SK-N-SH (cell line): ENCODE measurements around a stretch of chr1.

GRCh38 chr1:112841891-112842317 is 114.1 kb downstream of the SLC16A1 start:
- RRBS: no CpG with 5 or more reads among the region's 8 CpGs
CAGE:
- cytosol, long polyA plus RNA: no peak
- long polyA plus RNA: no peak
- nucleus, long polyA plus RNA: no peak

DNA sequence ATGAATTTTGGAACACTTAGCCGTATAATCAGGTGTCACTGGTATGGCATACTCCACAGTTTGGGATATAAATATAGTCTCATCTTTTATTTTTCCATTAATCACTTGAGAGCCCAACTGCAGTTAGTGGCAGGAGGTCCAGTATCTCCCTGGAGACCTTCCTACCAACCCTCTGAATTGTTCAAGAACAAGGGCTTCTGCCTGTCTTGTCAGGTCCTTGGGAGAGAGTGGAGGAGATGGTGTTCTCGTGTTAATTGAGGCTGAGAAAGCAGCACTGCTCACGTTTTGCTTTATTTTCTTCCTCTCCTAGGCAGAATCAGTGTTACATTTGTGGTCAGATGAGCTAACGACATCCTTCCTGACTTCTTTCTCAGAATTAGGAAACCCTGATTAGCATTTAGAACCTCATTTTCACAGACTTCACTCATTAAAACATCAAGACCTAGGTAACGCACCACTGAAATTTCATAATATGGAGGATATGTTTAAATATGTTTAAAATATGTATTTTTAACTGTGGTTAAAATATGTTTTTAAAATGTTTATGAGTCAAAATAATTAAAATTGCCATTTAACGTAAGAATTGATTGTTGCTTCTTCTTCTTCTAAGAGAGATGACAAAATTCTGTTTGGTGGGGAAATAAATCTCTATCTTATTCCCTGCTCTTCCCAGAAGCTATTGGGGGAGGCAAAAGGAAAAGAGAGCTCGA is 26.4 kb upstream of the LRIG2 start:
- RRBS: no CpG with 5 or more reads among the region's 7 CpGs
CAGE:
- cytosol, long polyA plus RNA: no peak
- long polyA plus RNA: no peak
- nucleus, long polyA plus RNA: no peak

DNA sequence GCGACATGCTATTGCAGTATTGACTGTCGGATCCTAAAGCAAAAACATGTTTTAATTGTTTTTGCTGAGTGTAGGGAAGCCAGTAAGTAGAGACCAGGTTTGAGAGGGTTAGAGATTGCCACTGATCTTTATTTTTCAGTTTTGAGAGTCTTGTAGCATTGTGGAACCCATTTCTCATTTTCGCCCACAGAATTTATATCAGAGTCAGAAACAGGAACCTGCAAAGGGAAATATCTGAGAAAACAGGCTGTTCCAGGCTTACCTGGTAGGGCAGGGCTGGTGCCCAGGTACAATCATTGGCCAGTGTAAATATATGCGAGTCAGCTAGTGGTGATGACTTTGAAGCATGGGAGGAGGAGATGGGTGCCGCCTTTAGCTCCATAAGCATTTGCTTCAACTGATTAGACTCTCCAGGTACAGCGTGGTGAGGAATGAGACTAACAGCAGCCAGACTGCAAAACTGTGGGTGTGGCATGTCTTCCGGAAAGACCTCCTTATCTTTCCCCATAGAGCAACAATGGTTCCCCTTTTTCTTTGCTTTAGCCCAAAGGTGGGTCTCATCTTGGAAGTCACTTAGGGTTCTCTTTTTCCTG is 137.1 kb downstream of the LRIG2 start:
- RRBS: no CpG with 5 or more reads among the region's 7 CpGs
CAGE:
- cytosol, long polyA plus RNA: no peak
- long polyA plus RNA: no peak
- nucleus, long polyA plus RNA: no peak

GRCh38 chr1:113449379-113450310 is 59.3 kb downstream of the MAGI3 start:
- RRBS: no CpG with 5 or more reads among the region's 11 CpGs
CAGE:
- cytosol, long polyA plus RNA: no peak
- long polyA plus RNA: no peak
- nucleus, long polyA plus RNA: no peak

DNA sequence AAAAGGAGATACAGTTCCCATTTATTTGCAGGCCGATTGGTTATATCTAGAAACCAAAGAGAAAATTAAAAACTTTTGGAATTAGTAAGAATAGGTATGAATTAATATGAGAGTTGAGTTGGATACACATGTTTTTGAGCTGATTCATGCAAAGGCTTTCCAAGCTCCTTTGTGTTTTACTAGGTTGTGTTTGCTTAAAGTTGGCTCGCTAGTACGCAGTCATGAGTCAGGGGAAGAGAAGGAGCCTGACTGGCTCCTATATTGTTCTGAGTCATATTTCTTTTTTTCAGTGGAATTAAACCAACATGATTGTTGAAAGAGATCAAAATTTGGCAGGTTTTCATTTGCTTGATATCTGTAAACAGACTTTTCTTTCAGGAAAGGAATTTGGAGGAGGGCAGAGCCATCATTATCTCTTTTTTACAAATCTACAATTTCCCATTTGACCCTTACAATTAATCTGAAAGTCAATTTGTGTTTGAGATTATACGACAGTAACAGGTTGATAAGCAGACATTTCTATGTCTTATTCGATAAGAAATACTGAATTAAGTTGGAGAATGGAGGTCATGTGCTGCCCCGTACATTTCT is 66.7 kb downstream of the MAGI3 start:
- RRBS: no CpG with 5 or more reads among the region's 6 CpGs
CAGE:
- cytosol, long polyA plus RNA: no peak
- long polyA plus RNA: no peak
- nucleus, long polyA plus RNA: no peak

GRCh38 chr1:113683240-113683954 is 75.9 kb downstream of the PHTF1 start:
- RRBS: no CpG with 5 or more reads among the region's 7 CpGs
CAGE:
- cytosol, long polyA plus RNA: no peak
- long polyA plus RNA: no peak
- nucleus, long polyA plus RNA: no peak

DNA sequence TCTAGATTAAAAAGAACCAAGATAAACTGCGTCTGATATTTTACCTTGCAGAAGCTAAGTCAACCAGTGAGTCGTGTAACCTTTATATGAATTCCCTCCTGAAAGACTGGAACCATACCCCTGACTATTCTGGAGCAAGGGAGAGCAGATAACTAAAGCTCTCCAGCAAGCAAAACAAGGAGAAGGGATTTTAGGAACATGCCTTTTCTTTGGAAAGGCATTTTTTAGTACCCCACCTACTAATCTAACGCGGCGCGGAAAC is 1.2 kb downstream of the RSBN1 start:
- RRBS: no CpG with 5 or more reads among the region's 6 CpGs
CAGE:
- cytosol, long polyA plus RNA: no peak
- long polyA plus RNA: no peak
- nucleus, long polyA plus RNA: no peak

- RRBS: no CpG with 5 or more reads among the region's 10 CpGs
CAGE:
- cytosol, long polyA plus RNA: no peak
- long polyA plus RNA: no peak
- nucleus, long polyA plus RNA: no peak
Measured at GRCh38 chr1:113973086-113973700, 6.1 kb upstream of the OLFML3 start.

DNA sequence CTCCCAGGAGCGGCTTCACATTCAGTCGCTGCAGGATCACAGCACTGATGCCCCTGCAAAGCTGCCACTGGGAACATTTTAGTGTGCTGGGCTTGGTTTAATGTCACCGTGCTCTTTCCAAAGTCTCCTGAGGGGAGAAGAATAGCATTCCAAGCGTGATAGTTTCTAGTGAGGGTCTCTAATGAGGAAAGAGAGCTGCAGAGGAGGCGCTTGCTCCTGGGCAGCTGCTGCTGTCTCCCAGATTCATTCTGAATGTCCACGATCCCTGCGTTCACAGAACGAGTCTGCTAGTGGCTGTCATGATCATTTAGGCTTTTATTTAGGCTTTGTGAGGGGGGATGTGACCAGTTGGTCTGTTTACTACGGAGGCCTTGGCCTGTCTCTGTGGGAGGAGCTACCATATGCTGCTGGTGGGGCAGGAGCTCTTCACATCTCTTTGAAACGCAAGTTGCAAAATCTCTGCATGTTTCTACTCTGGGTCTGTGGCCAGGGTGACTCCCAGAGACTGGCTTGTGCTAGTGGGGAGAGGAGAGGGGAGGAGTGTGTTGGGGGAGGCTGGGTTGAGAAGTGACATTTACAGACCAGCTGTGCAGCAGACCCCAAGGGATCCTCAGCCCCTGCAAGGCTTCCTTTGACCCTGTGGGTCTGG is 23.4 kb downstream of the OLFML3 start:
- RRBS: no CpG with 5 or more reads among the region's 10 CpGs
CAGE:
- cytosol, long polyA plus RNA: no peak
- long polyA plus RNA: no peak
- nucleus, long polyA plus RNA: no peak

DNA sequence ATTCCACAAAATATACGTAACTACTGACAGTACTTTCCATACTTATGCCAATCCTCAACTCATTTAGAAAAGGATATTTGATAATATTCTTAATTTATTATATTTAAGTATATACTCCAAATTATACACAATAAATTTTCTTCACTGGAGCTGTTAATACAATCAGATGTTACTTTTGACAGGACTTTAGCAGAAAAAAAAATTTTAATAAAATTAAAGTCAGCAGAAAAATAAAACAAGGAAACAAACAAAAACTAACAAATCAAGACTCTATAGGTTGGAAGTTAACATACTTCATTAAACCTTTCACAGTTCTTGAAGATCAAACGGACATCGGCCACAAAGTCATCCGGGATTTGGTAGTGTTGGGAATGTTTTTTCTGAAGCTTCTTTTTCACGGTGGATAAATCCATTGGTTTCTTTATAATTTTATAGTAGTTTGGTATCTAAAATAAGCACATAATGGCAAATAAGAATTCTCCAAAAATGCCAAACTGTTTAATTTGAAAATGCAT is 111.8 kb downstream of the TRIM33 start:
- RRBS: no CpG with 5 or more reads among the region's 5 CpGs
CAGE:
- cytosol, long polyA plus RNA: no peak
- long polyA plus RNA: no peak
- nucleus, long polyA plus RNA: start-site peak on the minus strand centred at position 332 of the sequence, 43 bp wide, 25 and 22 reads in 2 replicates

GRCh38 chr1:114420207-114420986 is 90.6 kb downstream of the TRIM33 start:
- RRBS: no CpG with 5 or more reads among the region's 3 CpGs
CAGE:
- cytosol, long polyA plus RNA: no peak
- long polyA plus RNA: no peak
- nucleus, long polyA plus RNA: no peak

GRCh38 chr1:114511390-114511678 is 331 bp upstream of the TRIM33 start:
- RRBS: 2% methylated on average over 10 of the region's 25 CpGs
CAGE:
- cytosol, long polyA plus RNA: no peak
- long polyA plus RNA: no peak
- nucleus, long polyA plus RNA: no peak

GRCh38 chr1:114593914-114594573 is 12.6 kb upstream of the BCAS2 start:
- RRBS: no CpG with 5 or more reads among the region's 5 CpGs
CAGE:
- cytosol, long polyA plus RNA: no peak
- long polyA plus RNA: no peak
- nucleus, long polyA plus RNA: no peak

DNA sequence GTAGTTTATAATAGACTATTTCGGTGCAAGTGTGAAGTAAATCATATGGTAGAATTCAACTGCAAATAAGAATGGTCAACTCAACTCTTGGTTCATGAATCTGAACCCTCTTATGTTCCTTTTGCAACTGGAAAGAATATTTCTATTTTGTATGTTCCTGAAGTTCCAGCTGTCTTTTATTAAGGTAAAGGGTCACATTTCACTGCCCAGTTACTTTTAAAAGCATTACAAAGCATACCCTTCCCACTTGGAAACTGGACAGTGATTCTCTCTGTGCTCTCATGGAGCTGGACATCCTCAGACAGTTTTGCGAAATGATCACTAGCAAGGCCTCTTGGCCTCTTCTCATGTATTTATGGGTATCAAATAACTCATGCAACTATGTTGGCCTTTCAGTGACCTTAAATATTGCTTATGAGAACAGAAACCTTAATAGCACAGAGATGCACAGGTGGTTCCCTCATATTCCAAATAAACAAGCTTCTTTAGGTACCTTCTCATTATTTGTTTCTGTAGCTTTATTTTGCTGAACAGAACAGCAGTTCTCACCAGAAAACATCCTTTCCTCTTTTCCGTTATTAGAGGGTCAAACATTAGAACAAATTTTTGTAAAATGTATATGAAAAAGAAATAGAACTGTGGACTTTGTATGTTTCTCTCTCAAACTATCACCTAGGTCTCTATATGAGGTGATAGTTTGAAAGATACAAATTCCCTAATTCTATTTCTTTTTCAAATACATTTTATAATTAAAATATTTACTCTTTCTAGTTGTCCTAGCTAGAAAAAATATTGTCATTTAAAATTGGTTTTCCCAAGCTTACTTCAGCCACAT is 8.0 kb upstream of the AMPD1 start:
- RRBS: no CpG with 5 or more reads among the region's 3 CpGs
CAGE:
- cytosol, long polyA plus RNA: no peak
- long polyA plus RNA: no peak
- nucleus, long polyA plus RNA: no peak

GRCh38 chr1:114724824-114725476 is 8.4 kb upstream of the NRAS start:
- RRBS: no CpG with 5 or more reads among the region's 4 CpGs
CAGE:
- cytosol, long polyA plus RNA: no peak
- long polyA plus RNA: no peak
- nucleus, long polyA plus RNA: no peak

DNA sequence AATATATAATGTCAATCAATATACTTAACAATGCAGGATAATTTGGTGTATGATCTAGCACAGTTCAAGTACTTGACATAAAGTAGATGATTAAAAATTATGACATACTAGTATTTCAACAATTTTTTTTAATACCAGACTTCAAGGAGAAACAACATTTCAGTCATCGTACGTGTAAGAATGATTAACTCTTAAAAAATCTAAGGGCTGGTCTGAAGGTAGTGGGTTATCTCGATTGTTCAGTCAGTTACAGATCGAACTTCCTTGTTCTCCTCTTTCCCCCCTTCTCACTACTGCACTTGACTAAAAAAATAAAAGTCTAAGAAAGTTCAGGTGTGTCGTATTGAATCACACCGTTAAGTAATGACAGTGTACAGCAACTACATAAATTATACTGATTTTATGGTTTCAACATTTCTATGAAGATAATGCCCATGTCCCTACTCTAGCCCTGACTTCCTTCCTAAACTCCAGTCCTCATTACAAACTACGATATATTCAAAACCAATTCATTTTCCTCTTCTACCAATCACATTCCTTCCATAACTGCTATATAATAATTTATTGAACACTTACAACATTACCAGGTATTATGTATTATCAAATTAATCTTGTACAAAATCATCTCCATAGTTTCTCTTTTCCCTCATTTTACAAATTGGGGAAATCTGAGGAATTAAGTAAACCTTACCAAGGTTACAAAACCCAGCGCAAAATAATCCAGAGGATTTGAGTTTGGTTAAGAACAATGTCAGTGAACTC is 11.1 kb upstream of the NRAS start:
- RRBS: no CpG with 5 or more reads among the region's 8 CpGs
CAGE:
- cytosol, long polyA plus RNA: no peak
- long polyA plus RNA: no peak
- nucleus, long polyA plus RNA: no peak

DNA sequence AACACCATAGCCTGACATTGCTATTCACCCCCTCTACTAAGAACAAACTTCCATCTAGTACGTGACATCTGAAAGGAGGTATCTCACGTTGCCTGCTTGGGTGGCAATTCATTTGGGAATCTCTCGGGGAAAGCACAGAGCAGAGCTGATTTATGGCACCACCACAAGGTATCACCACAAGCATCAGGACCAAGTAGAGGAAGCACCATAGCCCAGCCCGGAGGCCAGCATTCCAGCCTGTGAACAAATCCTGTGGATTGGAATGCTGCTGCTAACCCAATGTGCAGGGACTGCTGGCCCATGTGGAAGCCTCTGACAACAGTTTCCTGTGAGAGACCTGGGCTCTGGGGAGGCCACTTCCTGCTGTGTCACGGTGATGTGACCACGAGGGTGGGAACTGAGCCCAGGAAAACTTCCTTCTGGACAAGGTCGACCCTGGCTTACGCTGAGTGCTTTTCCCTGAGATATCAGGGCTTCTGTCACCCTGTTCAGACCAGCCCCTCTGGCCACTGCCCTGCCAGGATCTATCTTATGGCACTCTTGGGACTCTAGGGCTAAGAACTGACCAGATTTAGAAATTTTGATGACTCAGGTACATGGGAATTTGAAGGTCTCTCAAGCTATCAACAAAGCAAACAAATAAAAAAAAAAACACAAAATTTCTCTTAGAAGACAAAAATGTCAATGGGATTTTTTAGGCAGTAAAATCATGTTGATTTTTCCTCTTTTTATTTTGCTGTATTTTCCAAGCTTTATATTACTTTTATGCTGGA is 88.3 kb upstream of the NGF start:
- RRBS: no CpG with 5 or more reads among the region's 8 CpGs
CAGE:
- cytosol, long polyA plus RNA: no peak
- long polyA plus RNA: no peak
- nucleus, long polyA plus RNA: no peak

- RRBS: no CpG with 5 or more reads among the region's 3 CpGs
CAGE:
- cytosol, long polyA plus RNA: no peak
- long polyA plus RNA: no peak
- nucleus, long polyA plus RNA: no peak
Measured at GRCh38 chr1:115952609-115953138, 23.6 kb upstream of the SLC22A15 start.

DNA sequence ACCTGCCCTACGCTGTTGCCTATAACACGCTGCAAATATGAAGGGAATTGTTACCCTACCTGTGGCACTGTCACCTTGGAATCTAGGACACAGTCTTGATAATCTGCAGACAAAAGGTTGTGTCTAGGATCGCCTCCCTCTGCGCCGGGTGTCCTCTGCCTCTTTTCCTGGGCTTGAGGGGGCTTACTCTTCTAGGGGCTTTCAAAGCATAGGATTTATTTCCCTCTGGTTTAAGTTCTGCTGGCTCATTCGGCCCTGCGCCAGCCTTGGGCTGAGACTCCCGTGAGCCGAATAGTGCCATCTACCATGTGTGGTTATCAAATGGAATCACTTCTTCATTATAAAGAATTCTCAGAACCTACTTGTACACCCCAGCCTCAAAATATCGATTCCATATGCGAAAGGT is 728 bp downstream of the SLC22A15 start:
- RRBS: no CpG with 5 or more reads among the region's 11 CpGs
CAGE:
- cytosol, long polyA plus RNA: no peak
- long polyA plus RNA: no peak
- nucleus, long polyA plus RNA: no peak

GRCh38 chr1:116067524-116068215 is 43.5 kb upstream of the MAB21L3 start:
- RRBS: no CpG with 5 or more reads among the region's 2 CpGs
CAGE:
- cytosol, long polyA plus RNA: no peak
- long polyA plus RNA: no peak
- nucleus, long polyA plus RNA: no peak